Omental fat pad (tissue), 4 donors: ENCODE measurements around a stretch of chr5.

DNA sequence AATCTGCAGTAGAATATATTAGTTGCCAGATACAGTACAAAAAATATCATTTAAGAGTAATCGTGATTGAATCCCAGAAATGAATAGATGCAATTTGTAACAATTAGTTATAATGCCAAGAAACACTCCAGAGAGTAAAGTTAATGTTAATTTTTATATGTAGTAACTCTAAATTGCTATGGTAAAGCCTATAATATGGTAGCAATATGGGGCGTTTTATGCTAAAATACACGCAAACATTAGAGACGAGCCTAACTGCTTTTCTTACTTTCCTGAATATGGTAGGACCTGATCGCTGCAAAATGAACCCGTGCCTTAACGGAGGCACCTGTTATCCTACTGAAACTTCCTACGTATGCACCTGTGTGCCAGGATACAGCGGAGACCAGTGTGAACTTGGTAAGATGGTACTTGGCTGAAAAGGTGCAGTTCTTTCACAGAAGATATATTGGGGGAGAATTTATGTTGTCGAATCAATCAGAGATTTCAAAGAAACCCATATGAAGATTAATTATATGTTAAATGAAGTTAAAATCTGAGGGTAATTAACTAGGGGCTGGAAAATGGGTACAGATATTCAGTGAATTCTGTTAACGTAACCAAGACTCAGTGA is 73.8 kb downstream of the VCAN start:
- PRO-cap = no peak
- RAMPAGE, long total RNA, 4 experiments = no peak in any of the 4 experiments

DNA sequence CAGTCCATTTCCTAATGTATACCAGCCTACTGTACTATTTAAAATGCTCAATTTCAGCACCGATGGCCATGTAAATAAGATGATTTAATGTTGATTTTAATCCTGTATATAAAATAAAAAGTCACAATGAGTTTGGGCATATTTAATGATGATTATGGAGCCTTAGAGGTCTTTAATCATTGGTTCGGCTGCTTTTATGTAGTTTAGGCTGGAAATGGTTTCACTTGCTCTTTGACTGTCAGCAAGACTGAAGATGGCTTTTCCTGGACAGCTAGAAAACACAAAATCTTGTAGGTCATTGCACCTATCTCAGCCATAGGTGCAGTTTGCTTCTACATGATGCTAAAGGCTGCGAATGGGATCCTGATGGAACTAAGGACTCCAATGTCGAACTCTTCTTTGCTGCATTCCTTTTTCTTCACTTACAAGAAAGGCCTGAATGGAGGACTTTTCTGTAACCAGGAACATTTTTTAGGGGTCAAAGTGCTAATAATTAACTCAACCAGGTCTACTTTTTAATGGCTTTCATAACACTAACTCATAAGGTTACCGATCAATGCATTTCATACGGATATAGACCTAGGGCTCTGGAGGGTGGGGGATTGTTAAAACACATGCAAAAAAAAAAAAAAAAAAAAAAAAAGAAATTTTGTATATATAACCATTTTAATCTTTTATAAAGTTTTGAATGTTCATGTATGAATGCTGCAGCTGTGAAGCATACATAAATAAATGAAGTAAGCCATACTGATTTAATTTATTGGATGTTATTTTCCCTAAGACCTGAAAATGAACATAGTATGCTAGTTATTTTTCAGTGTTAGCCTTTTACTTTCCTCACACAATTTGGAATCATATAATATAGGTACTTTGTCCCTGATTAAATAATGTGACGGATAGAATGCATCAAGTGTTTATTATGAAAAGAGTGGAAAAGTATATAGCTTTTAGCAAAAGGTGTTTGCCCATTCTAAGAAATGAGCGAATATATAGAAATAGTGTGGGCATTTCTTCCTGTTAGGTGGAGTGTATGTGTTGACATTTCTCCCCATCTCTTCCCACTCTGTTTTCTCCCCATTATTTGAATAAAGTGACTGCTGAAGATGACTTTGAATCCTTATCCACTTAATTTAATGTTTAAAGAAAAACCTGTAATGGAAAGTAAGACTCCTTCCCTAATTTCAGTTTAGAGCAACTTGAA is 109.6 kb downstream of the VCAN start:
- PRO-cap = no peak
- RAMPAGE, long total RNA, 4 experiments = no peak in any of the 4 experiments

DNA sequence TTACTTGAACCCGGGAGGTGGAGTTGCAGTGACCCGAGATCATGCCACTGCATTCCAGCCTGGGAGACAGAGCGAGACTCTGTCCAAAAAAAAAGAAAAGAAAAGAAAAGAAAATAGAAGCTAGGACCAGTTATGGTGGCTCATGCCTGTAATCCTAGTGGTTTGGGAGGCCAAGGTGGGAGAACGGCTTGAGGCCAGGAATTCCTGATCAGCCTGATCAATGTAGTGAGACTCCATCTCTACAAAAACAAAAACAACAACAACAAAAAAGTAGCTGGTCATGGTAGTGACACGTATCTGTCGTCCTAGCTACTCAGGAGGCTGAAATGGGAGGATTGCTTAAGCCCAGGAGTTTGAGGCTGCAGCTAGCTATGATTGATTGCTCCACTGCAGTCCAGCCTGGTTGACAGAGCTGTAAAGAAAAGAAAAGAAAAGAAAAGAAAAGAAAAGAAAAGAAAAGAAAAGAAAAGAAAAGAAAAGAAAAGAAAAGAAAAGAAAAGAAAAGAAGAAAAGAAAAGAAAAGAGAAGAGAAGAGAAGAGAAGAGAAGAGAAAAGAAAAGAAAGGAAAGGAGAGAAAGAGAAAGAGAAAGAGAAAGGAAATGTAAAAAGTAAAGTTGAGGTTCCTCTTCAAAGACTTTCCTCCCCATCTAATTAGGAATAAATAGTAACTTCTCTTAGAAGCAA is 154.4 kb upstream of the EDIL3 start:
- PRO-cap = no peak
- RAMPAGE, long total RNA, 4 experiments = no peak in any of the 4 experiments

DNA sequence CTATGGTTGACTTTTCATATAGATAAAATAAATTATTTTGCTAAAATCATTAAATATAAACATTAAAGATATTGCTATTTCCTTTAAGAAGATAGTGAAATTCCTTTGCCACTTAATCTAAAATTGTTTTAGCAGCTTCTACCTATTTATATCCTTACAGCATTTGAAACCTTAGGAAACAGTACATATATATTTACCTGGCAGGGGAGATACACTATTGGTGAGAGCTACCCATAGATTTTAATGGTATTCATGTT is 231.7 kb upstream of the EDIL3 start:
- PRO-cap = no peak
- RAMPAGE, long total RNA, 4 experiments = no peak in any of the 4 experiments

GRCh38 chr5:84885784-84886292 is 501.2 kb upstream of the EDIL3 start:
- PRO-cap = no peak
- RAMPAGE, long total RNA, 4 experiments = no peak in any of the 4 experiments

DNA sequence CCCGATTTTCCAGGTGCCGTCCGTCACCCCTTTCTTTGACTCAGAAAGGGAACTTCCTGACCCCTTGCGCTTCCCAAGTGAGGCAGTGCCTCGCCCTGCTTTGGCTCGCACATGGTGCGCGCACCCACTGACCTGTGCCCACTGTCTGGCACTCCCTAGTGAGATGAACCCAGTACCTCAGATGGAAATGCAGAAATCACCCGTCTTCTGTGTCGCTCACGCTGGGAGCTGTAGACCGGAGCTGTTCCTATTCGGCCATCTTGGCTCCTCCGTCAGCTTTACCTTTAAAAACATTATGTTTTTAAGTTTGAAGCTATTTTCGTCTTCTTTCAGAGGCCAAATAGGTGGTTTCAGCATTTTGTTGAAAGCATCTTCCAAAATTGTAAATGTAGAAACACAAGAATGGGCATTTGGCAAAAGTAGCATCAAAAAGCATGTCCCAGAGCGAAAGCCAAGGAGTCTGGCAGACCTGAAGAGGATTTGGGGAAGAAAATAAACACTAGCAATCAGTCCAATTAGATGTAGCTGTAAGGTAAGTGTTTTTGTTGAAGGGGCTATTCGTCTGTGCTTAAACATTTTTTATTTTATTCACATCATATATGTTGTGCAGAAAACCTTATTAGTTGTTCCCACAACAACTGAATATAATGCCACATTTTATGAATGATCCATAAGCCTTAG is 954.2 kb upstream of the COX7C start:
- PRO-cap = no peak
- RAMPAGE, long total RNA, 4 experiments = no peak in any of the 4 experiments

DNA sequence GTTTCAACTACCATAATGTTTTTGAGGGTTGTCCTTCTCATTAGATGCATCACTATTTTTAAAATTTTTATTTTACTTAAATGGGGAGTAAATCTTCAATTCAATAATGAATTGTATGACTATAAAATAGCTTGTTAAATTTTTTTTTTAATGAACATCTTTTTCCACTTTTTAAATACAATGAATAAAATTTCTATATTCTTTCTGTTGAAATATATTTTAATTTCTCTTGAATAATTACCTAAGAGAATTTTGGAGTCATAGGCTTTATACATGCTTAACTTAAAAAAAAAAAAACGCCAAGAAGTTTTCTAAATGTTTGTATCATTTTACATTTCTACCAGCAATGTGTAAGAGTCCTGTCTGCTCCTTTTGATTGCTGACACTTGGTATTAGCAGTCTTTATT is 642.6 kb upstream of the COX7C start:
- PRO-cap = no peak
- RAMPAGE, long total RNA, 4 experiments = no peak in any of the 4 experiments

GRCh38 chr5:86622161-86623388 is 4.8 kb downstream of the COX7C start:
- PRO-cap = no peak
- RAMPAGE, long total RNA, 4 experiments = no peak in any of the 4 experiments

- PRO-cap = no peak
- RAMPAGE, long total RNA, 4 experiments = no peak in any of the 4 experiments
Measured at GRCh38 chr5:87314208-87314499, 46.5 kb downstream of the RASA1 start.

- PRO-cap = no peak
- RAMPAGE, long total RNA, 4 experiments = no peak in any of the 4 experiments
Measured at GRCh38 chr5:87674748-87675074, 262.0 kb upstream of the CCNH start.

GRCh38 chr5:88785826-88786581 is 97.0 kb downstream of the MEF2C start:
- PRO-cap = no peak
- RAMPAGE, long total RNA, 4 experiments = no peak in any of the 4 experiments

DNA sequence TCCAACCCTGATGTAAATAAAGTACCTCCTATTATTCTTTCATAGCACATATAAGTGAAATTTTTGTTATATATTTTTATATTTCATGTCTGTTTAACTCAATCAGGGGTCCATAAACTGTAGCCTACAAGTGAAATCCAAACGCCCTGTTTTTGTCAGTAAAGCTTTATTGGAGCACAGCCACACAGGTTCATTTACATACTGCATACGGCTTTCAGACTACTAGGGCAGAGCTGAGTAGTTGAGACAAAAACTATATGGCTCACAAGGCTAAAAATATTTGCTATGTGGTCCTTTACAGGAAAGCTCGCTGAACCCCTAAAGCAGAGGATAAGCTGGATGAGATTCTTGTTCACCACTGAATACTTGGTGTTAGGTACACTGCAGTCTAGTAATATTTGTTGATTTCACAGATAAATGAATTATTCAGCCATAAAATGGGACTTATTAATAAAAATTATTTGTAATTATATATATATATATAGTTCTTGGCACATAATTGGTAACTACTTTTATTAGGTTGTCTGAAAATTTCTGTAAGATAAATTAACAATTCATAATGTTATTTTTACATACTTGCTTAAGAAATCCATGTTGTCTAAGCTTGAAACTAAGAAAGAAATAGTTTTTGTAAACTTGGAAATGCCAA is 63.3 kb downstream of the MEF2C start:
- PRO-cap = no peak
- RAMPAGE, long total RNA, 4 experiments = no peak in any of the 4 experiments

- PRO-cap = no peak
- RAMPAGE, long total RNA, 4 experiments = no peak in any of the 4 experiments
Measured at GRCh38 chr5:88825261-88825549, 57.8 kb downstream of the MEF2C start.

DNA sequence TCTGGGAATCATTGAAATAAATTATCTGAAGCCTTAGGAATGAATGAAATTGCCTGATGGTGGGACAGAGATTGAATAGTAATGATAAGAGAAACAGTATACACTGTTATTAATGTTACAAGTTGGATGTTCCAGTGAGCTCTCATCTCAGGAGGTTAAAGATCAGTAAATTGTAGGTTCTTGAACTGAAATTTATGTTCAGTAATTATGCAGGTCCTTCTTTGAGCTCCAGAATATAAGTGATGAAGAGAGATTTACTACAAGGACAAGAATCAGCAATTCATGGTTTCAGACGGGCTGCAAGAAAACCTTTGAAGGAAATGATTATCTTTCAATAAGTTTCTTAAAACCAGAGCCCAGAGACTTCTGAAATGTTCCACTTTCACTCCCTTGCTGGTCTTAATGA is 505.7 kb upstream of the MEF2C start:
- PRO-cap = no peak
- RAMPAGE, long total RNA, 4 experiments = no peak in any of the 4 experiments

GRCh38 chr5:90208028-90209231 is 201.1 kb downstream of the CETN3 start:
- PRO-cap = no peak
- RAMPAGE, long total RNA, 4 experiments = no peak in any of the 4 experiments

- PRO-cap = no peak
- RAMPAGE, long total RNA, 4 experiments = no peak in any of the 4 experiments
Measured at GRCh38 chr5:90408412-90408945, 1.1 kb downstream of the CETN3 start.

DNA sequence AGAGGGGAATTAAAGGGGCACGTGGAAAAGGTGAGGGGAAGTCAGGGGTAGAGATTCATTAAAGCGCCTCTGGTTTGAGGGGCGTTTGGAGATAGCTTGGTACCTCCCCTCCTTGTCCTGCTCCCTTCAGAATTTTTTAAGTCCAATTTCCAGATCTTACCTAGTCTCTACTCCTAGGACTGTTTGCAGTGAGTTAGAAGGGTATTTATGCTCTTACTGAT is 311 bp downstream of the POLR3G start:
- PRO-cap = no peak
- RAMPAGE, long total RNA, 4 experiments = no peak in any of the 4 experiments

GRCh38 chr5:90516677-90518116 is 12.2 kb downstream of the LYSMD3 start:
- PRO-cap = no peak
- RAMPAGE, long total RNA, 4 experiments = no peak in any of the 4 experiments

DNA sequence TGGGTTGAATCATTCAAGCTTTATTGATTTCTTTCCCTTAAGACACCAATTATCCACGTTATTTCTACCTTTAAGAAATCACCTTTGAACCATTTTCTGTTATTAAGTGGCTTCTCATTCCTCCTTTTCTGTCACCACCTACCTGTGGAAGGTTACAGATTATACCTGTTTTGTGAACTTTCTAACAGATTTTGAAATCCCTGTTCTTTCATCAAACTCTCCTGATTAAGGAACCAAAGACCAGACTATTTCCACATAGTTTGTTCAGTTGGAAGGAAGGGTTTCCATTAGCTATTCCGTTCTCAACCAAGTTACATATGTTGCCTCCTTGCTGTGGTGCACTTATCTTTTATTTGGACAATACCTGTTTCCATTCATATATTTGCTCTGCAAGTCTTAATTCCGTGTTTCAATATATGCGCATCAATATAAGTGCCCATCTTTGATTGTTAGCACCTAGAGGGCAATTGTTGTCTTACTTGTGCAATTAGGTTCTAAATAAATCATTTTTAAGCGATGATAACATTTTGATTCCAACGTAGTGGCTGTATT is 343.6 kb downstream of the ADGRV1 start:
- PRO-cap = no peak
- RAMPAGE, long total RNA, 4 experiments = no peak in any of the 4 experiments

DNA sequence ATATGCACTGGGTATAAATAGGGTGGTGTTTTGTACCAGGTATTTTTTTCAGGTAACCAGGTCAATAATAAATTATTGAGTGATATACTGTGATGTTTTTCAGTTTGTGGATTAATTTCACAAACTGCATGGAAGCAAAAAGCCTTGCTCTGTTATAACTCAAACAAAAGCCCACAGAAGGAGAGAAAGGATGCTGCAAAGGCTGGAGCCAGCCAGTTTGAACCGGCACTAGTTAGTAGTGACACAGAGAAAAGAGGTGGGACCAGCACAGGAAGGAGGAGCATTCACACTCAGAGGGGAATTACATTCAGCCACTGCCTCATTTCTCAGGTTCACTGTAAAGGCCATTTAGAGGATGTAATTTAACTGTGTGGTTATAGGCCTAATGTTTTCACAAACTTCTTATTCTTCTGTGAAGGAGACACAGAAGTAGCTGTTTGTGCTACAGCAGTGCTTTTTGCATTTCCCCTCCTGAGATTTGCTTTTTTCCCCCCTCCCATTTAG is 382.0 kb downstream of the ADGRV1 start:
- PRO-cap = no peak
- RAMPAGE, long total RNA, 4 experiments = no peak in any of the 4 experiments